Colon Carcinoma Metastatic in the Brain (tissue), 2 donors: ENCODE measurements around a stretch of chr10.

GRCh38 chr10:13705021-13705404, 118.2 kb downstream of the PRPF18 start:
- PRO-cap, 2 experiments: no peak in any of the 2 experiments

- PRO-cap, 2 experiments: no peak in any of the 2 experiments
These were observed 314.9 kb downstream of the FRMD4A start for GRCh38 chr10:14015811-14016269.

GRCh38 chr10:14562170-14562688, 212.5 kb downstream of the FAM107B start:
- PRO-cap, 2 experiments: no peak in any of the 2 experiments

DNA sequence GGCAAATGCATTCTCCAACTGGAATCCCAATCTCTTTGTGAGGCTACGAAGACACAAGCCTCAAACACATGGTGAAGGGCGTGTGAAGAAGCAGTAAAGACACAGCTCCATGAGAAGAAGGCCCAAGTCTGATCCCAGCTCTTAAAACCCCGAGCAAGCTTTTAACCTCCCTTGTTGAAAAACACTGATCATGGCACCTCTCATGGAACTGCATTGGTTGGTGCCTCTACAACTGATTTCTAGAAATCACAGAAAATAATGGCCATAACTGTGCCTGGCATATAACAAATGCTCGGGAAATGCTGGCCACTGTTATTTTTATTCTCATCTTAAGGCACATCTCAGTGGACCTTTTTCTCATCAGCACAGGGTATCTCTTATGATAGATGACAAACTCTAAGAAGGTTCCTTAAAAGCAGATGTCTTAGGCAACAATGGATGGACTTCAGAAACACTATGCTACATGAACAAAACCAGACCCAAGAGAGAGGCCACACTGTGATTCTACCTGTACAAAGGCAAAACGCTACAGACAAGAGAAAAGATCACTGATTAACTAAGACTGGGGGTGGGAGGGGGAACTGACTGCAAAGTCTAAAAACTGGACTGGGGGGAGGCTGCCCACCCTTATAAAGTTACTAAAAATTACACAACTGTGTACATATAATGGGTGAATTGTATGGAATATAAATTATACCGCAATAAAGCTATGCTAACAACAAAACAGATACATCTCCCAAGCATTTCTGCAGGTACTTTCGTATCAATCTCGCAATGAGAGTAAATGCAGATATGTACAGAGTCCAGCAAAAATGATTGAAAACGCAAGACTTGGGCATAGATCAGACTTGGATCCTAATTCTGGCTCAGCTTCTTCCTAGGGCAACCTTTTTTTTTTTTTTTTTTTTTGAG, 179.9 kb downstream of the FAM107B start:
- PRO-cap, 2 experiments: no peak in any of the 2 experiments

- PRO-cap, 2 experiments: no peak in any of the 2 experiments
These were observed 175.6 kb downstream of the FAM107B start for GRCh38 chr10:14598890-14599730.

DNA sequence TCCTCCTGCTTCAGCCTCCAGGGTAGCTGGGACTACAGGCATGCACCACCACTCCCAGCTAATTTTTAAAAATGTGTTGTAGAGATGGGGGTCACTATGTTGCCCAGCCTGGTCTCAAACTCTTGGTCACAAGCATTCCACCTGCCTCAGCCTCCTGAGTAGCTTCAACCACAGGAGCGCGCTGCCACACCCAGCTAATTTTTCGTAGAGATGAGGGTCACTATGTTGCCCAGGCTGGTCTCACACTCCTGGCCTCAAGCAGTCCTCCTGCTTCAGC, 174.0 kb downstream of the FAM107B start:
- PRO-cap, 2 experiments: no peak in any of the 2 experiments

DNA sequence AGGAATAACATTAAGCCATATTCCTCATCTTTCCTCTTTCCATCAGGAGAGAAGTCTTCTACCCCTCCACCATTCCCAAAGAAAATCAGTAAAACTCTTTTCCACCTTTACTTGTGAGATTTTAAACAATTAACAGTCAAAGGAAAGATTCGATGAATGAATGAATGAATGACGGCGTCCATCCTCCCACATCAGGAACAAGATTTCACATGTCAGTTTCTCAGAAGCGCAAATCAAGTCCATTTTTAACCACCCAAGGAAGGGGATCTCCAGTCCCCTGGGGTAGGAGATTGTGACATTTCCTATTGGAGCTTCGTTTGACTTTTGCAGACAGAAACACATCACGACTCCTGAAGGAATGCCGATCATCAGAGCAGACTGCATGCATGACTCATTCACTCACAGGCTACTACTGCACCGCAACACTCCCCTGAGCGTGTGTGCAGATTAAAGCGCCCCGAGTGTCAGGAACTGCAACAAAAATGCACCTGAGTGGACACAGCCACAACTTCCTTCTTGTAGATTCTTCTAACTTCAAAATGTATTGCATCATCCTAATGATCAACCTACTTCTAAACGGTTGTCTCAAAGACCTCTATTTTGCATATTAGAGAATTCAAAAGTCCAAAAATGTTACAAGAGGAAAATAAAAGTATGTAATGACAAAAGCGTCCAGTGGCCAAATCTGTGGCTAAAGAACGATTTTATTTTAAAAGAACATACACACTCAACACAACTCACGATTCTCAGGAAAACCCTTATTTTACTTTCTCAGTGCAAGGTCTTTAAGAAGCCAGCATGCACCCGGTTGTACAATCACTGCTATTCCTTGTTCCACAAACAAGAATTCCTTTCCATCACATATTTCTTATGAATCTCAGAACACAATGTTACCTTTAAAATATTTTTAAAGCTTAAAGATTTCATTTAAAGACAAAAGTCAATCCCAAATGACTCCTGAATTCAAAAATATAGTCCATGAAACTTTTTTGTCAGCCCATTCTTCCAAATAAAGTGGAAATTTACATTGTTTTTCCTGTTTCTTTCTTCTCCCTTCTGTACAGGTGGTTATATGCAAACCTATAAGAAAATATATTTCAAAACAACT, 172.6 kb downstream of the FAM107B start:
- PRO-cap, 2 experiments: no peak in any of the 2 experiments

DNA sequence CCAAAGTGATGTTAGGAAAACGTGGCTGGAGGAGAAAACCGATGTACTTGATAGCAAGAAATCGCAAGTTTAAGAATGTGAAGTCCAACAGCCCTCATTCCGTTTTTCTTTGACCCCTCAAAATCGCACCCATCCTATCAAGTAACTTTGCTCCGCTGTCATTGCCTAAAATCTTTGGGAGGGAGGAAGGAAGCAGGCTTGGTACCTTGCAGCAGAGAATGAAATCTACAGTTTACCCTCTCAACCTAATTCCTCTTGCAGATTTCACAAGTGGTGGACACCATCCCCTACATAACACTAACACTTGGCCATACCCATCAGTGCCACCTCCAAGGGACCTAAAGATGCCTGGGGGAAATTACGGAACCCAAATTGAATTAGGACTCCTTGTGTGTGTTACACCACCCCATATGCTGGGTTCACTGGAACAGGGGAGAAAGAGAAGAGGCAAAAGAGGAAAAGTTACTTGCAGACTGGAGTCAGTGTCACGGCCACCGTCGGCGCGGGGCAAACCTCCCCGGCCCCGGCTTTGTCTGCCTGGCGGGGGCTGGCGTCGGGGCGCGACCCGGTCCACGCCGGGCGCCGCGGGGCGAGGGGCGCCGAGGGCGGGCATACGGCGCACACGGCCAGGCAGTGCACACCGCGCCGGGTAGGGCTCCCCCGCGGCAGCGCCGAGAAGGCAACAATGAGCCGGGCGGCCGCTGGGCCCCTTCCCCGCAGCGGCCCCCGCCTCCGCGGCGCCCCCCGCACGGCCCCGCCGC, 171.3 kb downstream of the FAM107B start:
- PRO-cap, 2 experiments: no peak in any of the 2 experiments

GRCh38 chr10:14659416-14660283, 115.0 kb downstream of the FAM107B start:
- PRO-cap, 2 experiments: no peak in any of the 2 experiments

DNA sequence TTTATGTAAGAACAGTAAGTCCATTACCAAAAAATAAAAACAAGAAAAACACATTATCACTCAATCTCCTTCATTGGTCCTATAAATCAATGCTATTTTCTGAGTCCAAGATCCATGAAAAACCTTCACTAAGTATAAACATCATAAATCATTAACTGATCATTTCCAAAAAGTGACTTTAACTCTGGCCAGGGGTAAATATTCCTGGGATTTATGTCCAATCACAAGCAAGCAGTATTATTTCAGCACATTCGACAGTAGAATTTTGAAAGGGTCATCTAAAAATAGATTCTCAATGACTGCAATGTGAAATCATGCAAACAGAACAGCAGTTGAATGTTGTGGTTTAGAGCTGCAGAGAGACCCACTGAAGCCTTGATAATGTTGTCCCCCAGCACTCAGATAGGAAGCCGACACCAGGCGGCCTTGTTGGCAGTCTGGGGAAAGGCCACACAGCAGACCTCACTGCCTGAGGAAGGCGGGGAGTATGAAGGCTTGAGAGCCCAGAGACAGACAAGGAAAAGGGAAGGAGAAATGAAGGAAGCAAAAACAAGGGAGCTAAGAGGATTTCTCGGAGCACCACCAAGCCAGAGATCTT, 38.1 kb downstream of the FAM107B start:
- PRO-cap, 2 experiments: no peak in any of the 2 experiments

DNA sequence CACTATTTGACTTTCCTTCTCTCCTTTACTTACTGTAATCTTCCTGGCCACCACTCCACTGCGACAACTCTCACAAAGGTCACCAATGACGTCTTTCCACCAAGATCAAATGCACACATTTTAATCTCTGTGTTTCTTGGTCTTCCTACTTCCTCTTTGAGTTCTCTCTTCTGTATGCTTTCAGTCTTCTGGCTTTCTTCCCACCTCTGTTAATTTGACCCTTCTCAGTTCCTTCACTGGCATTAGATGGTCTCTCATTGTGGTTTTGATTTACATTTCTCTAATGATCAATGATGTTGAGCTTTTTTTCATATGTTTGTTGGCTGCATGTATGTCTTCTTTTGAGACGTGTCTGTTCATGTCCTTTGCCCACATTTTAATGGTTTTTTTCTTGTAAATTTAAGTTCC, 31.9 kb downstream of the FAM107B start:
- PRO-cap, 2 experiments: no peak in any of the 2 experiments

DNA sequence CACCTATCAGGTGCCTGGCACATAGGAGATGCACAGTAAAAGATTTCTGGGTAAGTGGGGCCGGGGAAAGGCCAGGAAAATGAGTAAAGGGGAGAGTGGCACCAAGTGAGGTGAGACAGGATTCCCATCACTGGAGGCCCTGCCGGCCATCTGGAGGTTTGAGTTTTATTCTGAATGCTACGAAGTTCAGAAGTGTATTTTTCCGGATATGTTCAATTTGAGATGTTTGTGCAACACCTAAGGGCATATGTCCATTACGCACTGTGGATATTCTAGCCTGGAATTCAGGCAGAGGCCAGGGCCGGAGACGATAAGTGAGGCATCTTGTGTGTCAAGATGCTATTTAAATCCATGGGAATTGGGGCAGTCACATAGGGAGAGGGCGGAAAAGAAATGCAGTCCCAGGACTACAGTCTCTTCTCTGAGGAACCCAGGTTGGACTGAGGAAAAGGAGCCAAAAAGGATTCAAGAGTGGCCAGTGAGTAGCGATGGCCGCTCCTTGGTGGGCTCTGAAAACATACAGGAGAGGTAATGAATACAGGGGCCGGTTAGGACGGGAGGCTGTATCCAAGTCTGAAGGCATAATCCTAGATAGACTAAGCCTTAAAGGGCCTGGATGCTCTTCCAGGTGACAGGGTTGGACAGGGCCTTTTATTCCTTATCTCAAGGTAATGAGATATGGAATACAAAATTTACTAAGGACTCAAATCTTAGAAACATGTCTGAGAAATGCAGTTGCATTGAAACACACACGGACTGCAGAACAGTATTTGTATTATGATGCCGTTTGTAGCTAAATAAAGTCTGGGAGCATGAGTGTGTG, 1.8 kb upstream of the SUV39H2 start:
- PRO-cap, 2 experiments: no peak in any of the 2 experiments

DNA sequence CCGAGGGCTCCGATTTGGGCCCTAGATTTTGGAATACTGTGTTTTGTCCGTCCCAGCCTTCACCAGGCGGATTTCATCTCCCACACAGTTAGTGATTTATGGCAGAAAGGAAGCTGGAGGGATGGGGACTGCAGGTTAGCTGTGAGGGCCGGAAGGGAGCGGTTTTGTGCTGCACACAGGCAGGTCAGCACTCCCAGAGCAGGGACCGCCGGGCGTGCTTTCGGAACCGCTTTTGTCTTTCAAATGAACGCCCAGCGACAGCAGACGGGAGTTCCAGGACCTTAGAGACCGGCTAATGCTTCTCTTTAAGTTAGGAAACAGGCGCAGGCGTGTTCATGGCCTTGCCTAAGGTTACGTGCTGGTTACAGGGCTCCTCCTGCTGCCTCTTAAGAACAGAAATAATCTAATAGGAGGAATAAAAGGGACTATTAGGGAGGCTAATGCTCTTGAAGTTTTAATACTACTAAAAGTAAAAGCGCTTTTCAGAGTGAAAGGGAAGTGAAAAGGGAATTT, 698 bp downstream of the MEIG1 start:
- PRO-cap, 2 experiments: peak in 2 of 2 experiments; most common plus-strand start position 260 of the sequence (in 2); most common minus-strand start position 234 of the sequence (in 2)

- PRO-cap, 2 experiments: no peak in any of the 2 experiments
These were observed 4.6 kb downstream of the ACBD7 start for GRCh38 chr10:15083843-15084466.

GRCh38 chr10:15170689-15171174, 2.2 kb upstream of the NMT2 start:
- PRO-cap, 2 experiments: no peak in any of the 2 experiments

DNA sequence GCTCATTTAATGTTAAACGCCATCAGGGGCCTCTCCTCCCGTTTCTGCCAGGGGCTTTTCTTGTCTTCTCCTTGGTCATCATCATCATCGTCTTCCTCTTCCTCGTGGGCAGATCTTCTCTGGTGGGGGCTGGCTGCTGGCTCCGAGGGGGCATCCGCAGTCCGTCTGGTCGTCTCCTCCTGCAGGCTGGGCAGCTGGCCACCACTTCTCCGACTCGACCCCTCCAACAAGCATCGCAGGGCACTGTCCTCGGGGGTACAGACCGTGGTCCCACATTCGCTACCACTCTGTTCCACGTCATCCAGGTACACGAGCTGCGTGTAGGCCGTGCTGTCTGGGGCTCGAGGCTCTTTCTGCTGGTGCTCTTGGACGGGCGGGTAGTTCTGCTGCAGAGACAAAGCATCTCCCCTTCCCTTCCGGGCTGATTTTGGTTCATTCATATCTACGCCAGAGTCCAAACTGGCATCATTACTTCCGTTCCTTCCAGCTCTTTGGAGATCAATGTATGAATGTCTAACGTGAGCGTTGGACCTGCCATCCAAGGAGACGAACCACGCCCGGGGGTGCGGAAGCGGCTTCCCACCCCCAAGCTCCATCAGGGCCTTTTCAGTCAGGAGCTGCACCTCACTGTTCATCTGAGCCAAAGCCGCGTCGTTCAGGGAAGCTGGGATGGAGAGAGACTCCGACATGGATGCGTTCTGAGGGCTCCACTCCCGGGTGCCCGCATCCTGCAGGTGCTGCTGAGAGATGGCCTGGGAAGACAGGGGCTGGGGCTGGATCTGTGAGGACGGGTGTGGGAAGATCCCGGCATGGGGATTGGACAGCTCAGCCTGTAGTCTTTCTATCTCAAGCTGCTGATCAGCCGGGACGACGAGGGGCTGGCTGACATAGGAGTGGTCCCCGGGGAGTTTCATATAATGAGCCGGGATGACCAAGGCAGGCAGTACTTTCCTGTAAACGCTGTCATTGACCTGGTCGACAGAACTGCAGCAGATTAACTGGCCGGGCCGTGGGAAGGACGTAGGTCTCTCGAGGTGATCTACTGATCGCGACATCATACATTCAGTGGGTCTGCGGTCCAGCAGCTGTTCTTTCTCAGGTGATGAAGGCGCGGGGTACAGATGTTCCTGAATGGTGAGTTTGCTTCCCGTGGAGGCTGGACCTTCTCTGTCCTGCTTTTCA, 44.8 kb upstream of the NMT2 start:
- PRO-cap, 2 experiments: no peak in any of the 2 experiments

DNA sequence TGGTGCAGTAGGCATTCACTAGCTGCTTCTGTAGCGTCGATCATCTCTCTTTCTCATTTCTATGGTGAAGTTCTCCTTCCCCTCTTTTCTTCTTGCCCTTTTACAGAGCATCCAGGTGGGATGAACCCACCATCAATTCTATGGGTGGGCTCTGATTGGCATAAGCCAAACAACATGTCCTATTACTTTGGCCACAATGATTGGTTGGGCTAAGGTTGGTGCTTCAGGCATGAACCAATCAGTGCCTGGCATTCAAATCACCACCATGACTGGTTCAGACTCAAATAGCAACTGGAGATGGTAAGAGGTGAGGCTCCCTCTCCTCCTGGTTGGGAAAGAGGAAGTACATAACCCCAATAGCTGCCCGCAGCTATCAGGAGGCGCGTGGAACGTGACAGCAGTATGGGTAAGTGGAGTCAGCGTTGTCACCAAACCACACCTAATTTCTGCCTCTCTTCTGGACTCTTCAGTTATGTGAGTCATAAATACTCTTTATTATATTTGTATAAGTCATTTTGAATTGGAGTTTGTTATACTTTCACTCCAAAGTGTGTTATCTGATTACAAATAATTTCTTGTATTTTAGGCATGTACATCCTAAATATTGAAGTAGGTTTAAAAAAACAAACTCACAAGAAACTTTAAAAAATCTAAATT, 17.9 kb upstream of the ITGA8 start:
- PRO-cap, 2 experiments: no peak in any of the 2 experiments

DNA sequence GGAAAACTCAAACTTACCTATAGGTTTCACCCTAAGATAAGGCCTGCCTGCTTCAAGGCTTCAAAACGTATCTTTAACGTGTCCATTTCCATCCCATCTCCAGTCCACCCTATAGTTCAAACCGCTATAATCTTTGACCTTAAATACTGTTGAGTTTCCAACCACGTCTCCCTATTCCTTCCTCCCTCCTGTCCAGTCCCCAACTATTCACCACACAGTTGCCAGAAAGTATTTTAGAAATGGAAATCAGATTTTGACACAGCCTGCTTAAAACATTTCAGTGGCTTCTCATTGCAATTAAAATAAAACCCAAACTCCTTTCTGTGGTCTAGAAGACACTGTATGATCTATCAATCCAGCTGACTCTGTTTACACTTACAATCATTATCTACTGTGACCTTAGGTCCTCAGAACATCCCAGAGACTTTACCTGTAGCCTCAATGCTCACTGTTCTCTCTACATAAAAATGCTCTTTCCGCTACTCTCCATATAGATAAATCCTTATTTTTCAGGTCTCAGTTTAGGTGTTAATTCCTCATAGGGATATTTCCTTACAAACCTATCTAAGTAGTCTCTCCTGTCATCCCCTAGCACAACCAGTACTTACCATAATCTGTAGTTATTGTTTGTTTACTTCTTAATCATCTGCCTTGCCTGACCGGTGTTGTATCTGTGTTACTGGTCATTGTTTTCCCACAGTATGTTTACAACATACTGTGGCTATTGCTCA, 8.6 kb downstream of the MINDY3 start:
- PRO-cap, 2 experiments: no peak in any of the 2 experiments

GRCh38 chr10:17000999-17001745, 128.4 kb downstream of the CUBN start:
- PRO-cap, 2 experiments: no peak in any of the 2 experiments

DNA sequence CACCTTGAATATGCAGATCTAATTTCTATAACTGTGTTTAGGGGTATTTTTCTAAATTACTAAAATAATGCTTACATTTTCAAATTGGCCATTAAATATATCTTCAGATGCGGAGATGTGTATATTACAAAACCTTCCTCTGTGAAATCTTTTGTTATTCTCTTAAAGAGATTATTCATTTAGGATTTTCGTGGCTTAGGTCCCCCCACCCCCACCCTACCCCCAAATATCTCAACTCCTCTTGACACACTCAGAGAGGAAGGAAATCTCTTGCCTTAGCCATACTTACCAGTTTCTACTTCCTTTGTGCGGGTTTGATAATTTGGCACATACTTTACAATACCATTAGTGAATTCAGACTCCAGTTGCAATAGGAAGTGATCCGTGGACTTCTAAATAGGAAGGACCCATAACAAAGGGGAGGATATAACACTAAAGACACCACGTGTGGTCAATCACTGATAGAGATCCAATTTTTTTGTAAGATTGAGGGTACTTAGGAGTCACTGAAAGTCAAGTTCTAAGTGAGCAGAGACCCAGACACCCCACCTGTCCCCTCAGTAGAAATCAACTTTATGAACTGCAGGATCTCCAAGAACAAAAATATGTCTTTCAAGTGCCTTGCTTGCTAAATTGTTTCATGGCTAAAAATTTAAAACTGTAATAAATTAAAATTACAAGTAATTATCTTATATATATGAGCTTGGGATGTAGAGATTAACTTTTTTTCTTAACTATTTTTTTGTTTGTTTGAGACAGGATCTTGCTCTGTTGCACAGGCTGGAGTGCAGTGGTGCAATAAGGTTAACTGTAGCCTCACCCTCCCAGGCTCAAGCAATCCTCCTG, 105.6 kb downstream of the CUBN start:
- PRO-cap, 2 experiments: no peak in any of the 2 experiments